ENCODE measurements around a stretch of chr1.

DNA sequence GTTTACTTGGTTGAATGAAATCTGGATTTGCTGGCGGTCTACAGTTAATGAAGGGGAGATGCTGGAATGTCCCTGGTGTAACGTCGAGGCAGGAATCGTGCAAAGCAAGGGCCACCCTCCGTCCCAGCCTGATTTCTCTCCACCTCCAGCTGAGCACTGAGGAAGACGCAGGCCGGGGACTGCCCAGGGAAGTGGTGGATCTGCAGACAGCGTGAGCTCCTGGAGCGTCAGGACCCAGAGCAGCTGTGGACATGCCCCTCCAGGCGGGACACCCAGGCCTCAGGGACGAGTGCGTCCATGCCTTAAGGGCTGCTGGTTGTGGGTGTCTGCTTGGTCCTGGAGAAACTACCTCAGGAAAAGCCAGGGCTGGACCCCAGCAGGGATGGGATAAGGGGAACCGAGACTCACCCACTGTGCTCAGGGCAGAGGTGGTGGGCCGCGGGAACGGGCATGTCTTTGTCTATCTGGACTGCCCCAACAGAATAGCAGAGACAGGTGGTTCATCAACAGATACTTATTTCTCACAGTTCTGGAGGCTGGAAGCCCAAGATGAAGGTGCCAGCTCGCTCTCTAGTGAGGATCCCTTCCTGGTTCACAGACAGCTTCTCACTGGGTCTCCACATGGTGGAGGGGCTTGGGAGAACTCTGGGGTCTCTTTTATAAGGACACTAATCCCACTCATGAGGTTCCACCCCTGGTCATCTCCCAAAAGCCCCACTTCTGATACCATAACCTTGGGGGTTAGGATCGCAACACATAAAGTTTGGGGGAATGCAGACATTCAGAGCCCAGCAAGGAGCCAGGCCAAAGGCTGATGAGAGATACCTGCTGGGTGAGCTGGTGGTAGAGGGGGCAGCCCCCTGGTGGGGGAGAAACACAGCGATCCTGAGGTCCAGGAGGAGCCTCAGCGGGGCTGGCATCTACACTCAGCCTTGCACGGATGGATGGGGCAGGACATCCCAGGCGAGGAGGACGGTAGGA is 5.9 kb upstream of the MMEL1 start:
- PRO-cap, 2 experiments = no peak in any of the 2 experiments
- RAMPAGE, long total RNA, 5 experiments = no peak in any of the 5 experiments

- PRO-cap, 2 experiments = no peak in any of the 2 experiments
- RAMPAGE, long total RNA, 5 experiments = no peak in any of the 5 experiments
Observed at GRCh38 chr1:2813873-2814148, 12.3 kb upstream of the TTC34 start.

GRCh38 chr1:3074173-3075270 is 5.5 kb downstream of the PRDM16 start:
- PRO-cap, 2 experiments = peak in 2 of 2 experiments; most common plus-strand start chr1:3074643 (in 2); most common minus-strand start chr1:3074477 (in 2)
- RAMPAGE, long total RNA, 5 experiments = no peak in any of the 5 experiments

DNA sequence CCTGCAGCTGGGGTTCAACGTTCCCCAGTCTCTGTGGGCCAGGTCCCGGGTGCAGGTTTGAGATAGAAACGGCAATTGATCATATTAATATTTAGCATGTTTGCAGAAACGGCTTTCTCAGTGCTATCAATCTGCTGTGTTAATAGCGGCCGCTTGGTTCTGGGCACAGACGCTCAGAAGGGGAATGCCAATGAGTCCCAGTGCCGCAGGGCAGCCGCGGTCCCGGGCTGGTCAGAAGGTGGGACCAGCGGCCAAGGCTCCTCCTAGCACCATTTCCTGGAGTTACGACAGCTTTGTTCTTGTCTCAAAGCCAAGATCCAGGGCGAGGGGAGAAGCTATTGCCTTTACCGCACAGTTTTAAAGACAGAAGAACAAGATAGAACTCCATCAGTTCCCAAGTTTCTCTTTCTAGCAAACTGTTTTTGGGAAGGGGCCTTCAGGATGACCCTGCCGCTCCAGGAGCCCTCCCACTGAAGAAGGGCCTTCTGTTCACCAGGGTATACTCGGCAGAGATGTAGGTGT is 105.9 kb downstream of the PRDM16 start:
- PRO-cap, 2 experiments = peak in 1 of 2 experiments; most common plus-strand start position 307 of the sequence (in 1); most common minus-strand start position 175 of the sequence (in 1)
- RAMPAGE, long total RNA, 5 experiments = no peak in any of the 5 experiments

DNA sequence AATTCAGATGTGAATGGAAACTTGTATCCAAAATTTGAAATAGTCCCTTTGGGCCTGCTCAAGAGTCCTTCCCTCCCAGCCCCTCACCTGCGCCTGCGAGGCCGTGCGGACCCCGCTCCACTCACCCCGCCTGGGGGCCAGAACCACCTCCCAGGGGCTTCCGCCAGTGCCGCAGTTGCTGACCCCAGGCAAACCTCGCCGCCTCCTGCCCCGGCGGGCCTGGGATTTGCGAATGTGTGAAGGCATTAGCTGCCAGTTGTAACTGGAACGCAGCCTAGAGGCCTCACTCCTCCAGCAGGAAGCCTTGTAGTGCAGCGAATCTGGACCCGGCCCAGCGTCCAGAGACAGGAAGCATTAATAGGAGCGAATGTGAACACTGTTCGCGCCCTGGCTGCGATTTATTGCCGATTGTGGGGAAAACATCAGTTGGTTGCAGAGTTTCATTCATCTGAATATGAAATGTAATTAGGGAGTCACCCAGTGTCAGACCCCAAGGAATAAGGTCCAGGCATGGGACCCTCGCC is 140.9 kb upstream of the ARHGEF16 start:
- PRO-cap, 2 experiments = peak in 1 of 2 experiments; most common plus-strand start position 401 of the sequence (in 1); most common minus-strand start position 234 of the sequence (in 1)
- RAMPAGE, long total RNA, 5 experiments = no peak in any of the 5 experiments

DNA sequence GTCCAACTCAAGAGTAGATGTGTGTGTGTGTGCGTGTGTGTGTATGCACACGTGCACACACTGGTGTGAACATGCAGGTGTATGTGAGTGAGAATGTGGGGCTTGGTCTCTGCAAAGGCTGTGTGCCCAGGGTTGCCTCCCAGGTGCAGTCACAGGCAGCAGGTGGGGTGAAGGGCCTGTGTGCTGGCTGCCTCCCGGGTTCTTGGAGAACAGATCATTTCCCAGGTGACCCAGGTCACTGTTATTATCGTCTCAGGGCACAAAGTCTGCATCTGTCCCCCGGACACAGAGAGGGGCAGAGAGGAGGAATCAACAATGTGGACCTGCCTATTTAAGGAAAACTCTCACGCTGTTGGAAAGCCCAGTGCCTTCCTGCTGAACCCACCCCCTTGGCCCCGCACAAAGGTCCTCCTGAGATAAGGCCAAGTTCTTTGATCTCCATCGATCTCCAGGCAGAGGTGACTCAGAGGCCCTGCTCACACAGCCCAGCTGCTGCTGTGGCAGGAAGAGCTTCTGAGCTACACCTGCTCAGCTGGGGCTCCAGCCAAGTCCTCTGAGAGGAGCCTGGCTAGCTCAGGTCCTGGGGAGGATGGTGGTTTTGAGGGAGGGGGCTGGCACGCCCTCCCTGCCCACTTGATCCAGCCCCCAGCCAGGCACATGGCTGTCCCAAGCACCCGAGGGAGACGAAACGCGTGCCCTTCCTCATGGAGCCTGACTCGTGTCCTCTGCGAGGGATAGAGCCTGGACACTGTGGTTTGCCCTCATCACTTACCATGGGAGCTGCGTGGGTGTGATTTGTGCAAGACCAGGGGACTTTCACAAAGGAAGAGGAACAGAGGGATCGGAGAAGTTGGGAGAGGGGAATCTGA is 133.9 kb upstream of the ARHGEF16 start:
- PRO-cap, 2 experiments = no peak in any of the 2 experiments
- RAMPAGE, long total RNA, 5 experiments = no peak in any of the 5 experiments

DNA sequence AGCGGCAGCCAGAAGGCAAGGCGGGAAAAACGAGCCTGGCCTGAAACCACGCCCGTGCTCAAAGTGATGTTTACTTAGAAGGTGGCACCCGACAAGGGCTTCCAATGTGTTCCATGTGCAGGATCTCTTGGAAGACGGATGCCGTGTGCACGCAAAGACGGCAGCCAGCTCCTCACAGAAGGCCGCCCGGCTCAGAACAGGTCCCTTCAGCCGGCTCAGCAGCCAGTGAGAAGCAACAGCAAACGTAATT is 94.8 kb upstream of the ARHGEF16 start:
- PRO-cap, 2 experiments = no peak in any of the 2 experiments
- RAMPAGE, long total RNA, 5 experiments = no peak in any of the 5 experiments

- PRO-cap, 2 experiments = no peak in any of the 2 experiments
- RAMPAGE, long total RNA, 5 experiments = no peak in any of the 5 experiments
Observed at GRCh38 chr1:3465105-3465897, 10.8 kb downstream of the ARHGEF16 start.

GRCh38 chr1:3509804-3510163 is 55.3 kb downstream of the ARHGEF16 start:
- PRO-cap, 2 experiments = no peak in any of the 2 experiments
- RAMPAGE, long total RNA, 5 experiments = no peak in any of the 5 experiments

DNA sequence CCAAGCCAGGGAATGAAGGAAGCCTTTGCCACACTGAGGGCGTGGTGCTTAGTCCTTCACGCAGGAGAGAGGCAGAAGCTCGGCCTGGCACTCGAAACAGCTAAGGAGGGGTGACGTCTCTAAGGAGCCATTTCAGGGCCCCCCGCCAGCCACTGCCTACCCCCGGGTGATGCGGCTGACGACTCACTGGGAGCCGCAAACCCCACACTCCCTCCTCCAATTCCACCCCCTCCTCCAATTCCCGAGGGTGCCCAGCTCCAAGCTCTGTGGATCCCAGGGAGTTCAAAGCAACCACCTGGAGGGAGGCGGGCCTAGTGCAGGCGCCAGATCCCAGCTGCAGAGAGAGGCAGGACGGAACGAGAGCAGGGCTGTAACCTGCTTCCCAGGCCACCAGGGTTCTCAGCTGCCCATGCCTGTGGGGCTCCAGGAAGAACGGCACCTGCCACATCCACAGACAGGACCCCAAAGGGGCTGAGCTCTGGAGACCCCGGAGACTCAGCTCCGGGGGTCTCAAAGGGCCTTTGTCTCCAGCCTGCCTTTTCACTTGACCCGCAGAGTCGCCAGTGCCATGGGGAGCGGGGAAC is 75.8 kb downstream of the ARHGEF16 start:
- PRO-cap, 2 experiments = no peak in any of the 2 experiments
- RAMPAGE, long total RNA, 5 experiments = no peak in any of the 5 experiments

- PRO-cap, 2 experiments = no peak in any of the 2 experiments
- RAMPAGE, long total RNA, 5 experiments = no peak in any of the 5 experiments
Observed at GRCh38 chr1:3576146-3576511, 35.2 kb downstream of the MEGF6 start.

DNA sequence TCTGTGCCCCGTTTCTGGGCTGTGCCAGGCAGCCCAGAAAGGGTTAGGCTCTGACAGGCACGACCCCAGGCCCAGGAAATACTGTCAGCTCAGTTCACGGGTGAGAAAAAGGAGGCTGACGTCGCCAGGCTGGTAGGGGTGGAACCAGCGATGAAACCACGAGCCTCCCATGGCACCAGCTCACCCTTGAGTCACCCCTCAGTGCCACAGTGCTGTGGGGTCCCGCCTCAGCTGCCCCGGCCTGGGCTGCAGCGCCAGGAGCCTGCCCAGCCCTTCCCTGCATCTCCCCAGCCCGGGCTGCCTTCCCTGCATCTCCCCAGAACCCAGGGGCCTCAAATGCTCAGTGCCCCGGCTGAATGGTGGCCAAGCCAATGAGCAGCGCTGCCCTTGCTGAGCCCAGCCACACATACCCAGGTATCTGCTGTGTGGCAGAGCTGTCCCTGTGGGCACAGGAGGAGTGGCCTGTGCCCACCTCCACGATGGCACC is 11.4 kb downstream of the MEGF6 start:
- PRO-cap, 2 experiments = no peak in any of the 2 experiments
- RAMPAGE, long total RNA, 5 experiments = no peak in any of the 5 experiments

DNA sequence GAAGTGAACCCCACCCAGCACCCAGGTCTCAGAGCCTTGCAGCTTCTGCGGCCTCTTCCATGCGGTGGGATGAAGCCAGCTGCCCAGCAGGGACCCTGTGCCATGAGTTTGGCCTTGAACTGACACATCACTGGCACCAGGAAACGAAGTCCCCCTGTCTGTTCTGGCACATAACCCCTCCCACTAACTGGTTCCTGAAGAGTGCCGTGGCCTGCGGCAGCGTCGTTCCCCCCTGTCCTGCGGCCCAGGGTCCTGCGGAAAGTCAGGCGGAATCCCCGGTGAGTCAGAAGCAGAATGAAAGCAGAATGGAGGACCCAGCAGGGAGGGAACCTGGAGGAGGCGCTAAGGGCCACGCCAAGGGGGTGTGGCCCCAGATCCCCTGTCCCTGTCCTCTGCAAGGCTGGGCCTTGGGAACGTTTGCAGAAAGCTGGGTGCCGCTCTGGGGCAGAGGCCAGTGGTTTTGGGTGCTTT is 36.0 kb downstream of the TP73 start:
- PRO-cap, 2 experiments = no peak in any of the 2 experiments
- RAMPAGE, long total RNA, 5 experiments = no peak in any of the 5 experiments

GRCh38 chr1:3752838-3753315 is 627 bp downstream of the CCDC27 start:
- PRO-cap, 2 experiments = no peak in any of the 2 experiments
- RAMPAGE, long total RNA, 5 experiments = no peak in any of the 5 experiments

DNA sequence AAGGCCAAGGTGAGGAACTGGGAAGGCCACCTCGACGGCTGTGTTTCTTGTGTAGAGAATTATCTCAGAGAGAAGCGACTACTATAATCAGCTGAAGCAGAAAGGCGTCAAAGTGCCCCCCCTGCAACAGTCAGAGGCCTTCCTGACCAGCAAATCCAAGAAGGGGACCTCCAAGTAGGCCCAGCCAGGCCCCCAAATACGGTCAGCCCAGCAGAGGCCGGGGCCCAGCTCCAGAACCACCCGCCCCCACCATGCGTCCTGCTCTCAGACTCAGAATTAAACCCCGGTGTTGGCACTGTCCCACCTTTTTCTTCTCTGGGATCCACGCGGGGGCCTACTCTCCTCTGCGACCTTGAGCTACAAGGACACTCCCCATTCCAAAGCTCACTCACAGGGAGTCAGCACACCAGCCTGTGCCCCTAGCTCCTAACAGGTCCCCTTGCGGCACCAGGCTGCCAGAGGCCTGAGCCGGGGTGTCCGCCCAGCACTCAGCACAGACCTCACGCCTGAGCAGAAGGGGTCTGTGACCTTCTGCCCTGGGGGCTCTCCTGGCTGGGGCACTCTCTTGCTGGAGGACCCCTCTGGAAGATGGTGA is 1.1 kb upstream of the SMIM1 start:
- PRO-cap, 2 experiments = no peak in any of the 2 experiments
- RAMPAGE, long total RNA, 5 experiments = no peak in any of the 5 experiments

DNA sequence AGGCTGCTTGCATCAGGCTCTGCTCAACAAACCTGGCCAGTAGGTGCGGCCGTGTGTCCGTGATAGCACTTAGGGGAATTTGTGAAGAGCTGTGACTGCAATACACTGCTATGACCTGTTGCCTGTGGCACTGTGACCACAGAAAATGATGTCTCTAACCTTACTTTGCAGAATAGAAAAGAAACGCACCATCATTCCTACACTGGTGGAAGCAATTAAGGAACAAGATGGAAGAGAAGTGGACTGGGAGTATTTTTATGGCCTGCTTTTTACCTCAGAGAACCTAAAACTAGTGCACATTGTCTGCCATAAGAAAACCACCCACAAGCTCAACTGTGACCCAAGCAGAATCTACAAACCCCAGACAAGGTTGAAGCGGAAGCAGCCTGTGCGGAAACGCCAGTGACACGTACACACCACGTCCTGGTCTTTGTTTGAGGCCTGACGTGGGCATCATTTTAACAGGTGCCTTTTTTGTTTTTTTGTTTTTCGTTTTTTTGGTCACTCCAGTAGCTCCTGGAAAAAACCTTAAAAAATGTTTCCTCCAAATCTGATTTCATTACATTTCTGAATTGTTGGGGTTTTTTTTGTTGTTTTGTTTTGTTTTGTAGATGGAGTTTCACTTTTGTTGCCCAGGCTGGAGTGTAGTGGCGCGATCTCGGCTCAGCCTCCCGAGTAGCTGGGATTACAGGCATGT is 16.6 kb downstream of the C1orf174 start:
- PRO-cap, 2 experiments = no peak in any of the 2 experiments
- RAMPAGE, long total RNA, 5 experiments = no peak in any of the 5 experiments

DNA sequence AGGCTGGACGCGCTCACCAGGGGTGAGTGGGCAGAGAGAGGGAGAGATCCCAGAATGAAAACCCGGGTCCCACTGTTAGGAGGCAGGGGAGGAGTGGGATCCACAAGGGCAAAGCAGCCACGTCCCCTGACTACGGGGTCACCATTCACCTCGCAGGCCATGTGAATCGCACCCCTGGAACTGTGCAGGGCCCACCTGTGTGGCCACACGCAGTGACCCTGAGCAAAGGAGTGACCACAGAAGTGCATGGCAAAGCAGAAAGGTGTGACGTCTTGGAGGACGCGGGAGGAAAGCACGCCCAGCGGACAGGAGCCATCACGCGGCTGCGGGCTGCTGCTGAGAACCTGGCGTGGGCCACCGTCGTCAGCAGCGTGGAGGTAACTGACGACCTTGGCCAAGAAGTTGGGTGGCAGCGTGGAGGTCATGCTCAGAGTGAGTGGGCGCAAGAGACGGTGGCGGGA is 76.7 kb upstream of the C1orf174 start:
- PRO-cap, 2 experiments = peak in 1 of 2 experiments; most common plus-strand start position 279 of the sequence (in 1)
- RAMPAGE, long total RNA, 5 experiments = no peak in any of the 5 experiments

- PRO-cap, 2 experiments = no peak in any of the 2 experiments
- RAMPAGE, long total RNA, 5 experiments = no peak in any of the 5 experiments
Observed at GRCh38 chr1:4027538-4027961, 127.5 kb upstream of the C1orf174 start.

DNA sequence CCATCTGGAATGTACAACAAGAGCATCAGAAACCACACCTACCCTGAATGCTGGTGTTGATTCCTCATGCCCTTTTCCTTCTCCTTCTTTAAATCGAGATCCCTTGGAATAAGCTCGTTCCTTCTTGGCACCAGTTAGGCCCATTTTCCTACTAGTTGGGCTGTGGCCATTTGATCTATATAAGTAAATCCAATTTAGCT is 170.4 kb upstream of the AJAP1 start:
- PRO-cap, 2 experiments = no peak in any of the 2 experiments
- RAMPAGE, long total RNA, 5 experiments = no peak in any of the 5 experiments

GRCh38 chr1:4512375-4513177 is 141.8 kb upstream of the AJAP1 start:
- PRO-cap, 2 experiments = peak in 1 of 2 experiments; most common plus-strand start chr1:4512886 (in 1); most common minus-strand start chr1:4512746 (in 1)
- RAMPAGE, long total RNA, 5 experiments = no peak in any of the 5 experiments

All from thyroid gland (tissue), 7 donors.